Temporal lobe (tissue), 2 donors: ENCODE measurements around the genes INPP5B and NDUFS5.

DNA sequence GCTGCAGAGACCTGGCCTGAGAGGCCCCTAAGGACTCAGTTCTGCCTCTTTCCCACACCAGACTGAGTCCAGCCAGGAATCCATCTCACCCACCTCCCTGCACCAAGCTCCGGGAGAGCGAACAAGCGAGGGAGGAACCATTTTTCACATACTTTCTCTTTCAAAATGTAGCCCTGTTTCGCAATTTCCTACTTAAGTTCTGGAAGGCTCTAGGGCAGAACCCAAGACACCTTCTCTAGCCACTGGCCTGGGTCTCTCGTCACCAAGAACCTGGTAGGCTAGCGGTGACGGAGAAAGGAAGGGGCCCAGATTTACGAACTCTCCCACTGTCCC, 10.8 kb upstream of the GNL2 start:
- RAMPAGE, long total RNA = no peak

DNA sequence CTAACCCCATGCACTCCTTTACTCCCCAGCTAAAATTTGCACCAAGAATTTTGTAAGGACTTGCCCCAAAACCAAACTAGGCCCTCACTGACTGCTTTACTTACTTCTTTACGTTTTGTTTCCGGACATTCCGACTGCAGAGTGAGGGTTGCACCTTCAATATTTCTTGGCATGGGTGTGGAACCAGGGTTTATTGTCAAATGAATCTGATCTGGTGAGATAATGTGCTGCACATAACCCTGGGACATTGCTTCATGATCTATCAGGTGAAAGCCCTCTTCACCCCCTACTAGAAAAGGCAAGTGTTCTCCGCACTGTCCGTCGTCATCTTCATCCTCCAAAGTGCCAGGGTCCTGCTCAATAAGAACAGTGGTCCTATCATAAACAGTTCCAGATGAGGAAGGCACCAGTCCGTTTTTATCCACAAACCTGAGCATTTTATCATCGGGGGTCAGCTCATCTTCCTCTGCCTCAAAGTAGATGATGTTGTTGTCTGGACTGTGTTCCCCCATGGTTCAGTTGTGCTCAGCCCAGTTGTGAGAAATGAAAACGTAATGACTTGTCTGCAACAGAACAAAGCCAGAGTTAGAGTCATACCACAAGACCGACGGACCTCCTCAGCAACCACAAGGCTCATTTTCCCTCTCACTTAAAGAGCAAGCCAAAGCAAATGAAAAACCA, 2.1 kb downstream of the MTF1 start:
- RAMPAGE, long total RNA = no peak

GRCh38 chr1:37908939-37909721, 37.7 kb downstream of the INPP5B start:
- RAMPAGE, long total RNA = no peak

GRCh38 chr1:37946495-37947427, at the start of gene INPP5B:
Gene INPP5B, minus strand, starts transcription at chr1:37947053.
- RAMPAGE, long total RNA = start-site peak on the minus strand at chr1:37947007-37947069, 51 and 20 reads in 2 replicates

GRCh38 chr1:37997005-37997364, 7.2 kb upstream of the SF3A3 start:
- RAMPAGE, long total RNA = no peak

- RAMPAGE, long total RNA = no peak
These were observed 4.5 kb downstream of the FHL3 start for GRCh38 chr1:38000818-38001123.

DNA sequence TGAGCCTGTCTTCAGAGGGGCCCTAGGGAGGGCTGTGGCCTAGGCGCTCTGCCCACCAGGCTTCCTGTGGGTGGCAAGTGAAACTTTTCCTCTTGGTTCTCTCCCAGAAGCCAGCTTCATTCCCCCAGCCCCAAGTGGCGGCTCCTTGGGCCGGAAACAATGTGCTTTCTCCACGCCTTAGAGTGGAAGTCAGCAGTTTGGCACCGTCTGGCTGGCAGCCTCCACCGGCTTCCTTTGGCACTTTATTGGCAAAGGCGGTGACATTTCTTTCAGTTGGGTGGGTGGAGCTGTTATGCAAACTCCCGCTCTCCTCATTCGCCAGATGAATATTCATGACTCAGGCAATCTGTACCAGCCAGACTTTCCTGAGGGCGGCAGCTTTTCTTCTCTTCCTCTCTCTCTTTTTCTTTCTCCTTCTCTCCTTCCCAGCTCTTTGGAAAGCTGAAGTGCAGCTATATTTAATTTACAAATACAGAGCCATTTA, 67.7 kb upstream of the POU3F1 start:
- RAMPAGE, long total RNA = no peak

DNA sequence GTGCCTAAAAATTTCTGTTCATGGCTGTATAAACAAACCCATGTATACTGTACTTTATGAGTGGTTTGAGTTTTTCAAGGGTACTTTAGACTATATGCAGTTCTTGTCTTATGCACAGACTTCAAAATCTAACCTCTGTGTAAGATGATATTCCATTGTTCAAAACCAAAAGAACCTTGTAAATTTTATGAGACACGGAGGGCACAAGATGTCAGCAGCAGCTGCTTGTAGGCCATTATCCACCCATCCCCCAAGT, 107.0 kb upstream of the POU3F1 start:
- RAMPAGE, long total RNA = no peak

DNA sequence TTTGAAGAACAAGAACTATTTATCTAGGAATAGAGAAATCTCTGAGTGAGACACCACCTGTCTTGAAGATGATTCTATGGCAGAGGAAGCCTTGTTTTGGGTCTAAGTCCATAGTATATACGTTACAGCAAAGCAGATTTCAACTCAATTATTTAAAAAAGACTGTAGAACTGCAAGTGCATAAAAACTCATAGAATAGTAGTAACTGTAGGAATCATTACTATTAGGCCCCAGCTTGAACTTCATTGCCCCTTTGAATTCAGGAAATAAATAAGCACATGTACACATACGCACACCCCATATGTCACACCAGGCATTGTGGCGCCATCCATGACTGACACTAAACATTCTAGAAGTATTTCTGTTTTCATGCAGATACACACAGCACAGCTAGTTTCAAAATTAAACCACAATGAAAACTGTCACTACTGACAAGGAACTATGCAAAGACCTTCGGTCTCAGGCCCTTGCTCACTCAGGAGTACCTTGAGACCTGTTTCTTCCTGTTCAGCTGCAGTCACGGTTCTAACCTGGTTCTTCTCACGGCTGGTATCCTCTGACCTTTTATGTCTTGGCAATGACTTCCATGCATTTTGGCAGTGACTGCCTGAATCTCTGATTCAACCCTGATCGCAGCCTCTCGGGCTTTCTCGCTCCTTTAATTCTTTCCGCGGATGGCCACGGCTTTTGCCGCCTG, 384.9 kb downstream of the RRAGC start:
- RAMPAGE, long total RNA = no peak

DNA sequence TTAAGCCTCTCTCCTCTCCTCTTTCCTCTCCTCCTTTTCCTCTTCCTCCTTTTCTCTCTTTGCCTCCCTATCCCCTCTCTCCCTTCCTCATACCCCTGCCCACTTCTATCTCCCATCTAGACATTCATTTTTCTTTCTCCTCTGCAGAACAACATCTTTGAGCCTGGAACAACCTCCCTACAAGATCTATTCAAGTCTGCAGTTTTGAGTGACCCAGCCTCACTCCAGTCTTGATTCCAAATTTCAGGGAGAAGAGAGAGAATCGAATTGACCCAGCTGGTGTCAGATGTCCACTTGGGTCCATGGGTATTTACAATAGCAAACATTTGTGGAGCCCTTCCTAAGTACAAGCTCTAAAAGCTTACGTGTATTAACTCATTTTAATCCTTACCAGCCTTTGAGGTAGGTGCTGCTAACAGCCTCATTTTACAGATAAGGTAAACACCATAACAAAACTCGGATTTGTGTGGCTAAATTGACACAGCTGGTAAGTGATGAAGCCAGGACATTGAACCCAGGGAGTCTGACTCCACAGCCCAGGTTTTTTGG, 138.5 kb downstream of the RRAGC start:
- RAMPAGE, long total RNA = no peak

DNA sequence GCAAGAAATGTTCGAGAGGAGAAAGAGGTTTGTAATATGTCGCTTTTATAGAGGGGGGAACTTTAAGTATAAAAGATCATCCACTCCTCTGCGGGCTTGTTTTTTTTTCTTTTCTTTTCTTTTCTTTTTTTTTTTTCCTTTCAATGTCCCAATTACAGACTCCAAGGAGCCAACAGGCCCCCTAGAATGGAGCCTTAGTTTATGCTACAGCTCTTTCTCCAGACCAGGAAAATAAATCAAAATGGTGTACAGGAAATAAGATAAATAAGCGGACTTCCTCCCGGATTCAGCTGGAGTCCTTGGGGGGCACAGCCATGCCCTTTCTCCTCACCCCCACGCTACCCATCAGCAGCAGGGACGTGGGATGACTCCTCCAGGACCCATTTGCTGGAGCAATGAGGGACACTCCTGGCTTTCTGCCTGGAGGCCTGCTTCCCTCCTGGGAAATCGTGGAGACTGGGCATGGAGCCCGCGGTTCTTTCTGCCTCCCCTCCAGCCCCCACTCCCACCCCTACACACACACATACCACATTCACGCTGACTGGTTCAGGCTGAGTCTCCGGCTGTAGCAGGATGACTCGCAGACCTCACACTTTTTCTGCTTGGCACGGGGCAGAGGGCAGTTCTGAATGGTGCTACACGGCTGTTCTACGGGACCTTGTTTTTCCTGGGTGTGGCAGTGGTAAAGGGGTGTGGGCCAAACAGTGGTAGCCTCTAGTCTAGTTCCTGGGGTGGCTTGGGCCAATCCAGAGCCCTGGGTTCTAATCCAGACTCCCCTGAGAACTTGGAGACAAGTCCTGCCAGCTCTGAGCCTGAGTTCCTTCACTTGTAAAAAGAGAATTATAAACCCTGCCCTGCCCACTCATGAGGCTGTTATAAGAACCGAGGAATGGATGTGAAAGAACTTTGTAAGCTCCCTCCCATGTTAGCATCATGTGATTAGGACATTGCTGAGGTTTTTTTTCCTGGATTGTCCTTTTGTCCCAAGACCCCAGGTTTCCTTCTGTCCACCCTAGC, 131.3 kb downstream of the RRAGC start:
- RAMPAGE, long total RNA = no peak

DNA sequence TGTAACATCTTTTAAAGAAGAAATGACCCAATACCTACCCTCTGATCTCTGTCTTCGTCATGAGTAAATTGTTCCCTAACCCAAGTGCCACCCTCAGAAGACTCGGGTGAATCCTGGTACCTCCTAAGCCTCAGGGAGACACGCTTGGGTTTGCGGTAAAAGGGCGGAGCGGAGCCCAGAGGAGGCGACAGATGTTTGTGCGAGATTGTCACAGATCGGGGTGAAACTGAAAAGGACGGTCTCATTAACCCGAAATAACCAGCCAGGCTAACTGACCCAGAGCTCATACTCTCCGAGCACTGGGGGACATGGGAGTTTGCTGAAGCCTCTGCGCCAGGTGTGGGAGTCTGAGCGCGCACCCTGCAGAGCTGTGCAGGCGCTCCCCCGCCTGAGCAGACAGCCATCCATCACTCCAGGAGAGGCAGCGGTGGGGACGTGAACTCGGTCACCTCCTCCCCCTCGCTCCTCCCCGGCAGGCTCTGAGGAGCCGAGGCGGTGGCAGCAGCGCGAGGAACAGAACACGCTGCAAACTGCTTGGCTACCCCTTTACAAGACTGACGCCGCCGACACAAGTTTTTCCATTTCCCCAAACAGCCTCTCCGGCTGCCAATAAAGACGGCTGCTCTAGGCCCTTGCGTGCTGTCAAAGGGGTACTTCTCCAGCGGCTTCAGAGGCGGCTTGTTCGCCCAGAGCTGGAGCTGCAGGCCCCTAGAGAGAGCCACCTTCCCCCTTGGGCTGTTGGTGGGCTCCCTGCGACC, 43.6 kb downstream of the RRAGC start:
- RAMPAGE, long total RNA = no peak

DNA sequence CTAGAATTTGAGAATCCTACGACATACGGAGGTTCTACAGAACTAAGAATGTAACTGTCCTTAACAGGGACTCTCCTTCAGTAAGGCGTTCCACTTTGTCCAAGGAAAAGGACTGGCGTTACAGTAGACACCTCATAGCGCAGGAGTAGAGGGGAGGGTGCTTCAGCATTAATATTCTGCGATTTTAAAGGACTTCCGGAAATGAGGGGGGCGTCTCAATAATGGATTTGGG, 1.1 kb downstream of the AKIRIN1 start:
- RAMPAGE, long total RNA = no peak

GRCh38 chr1:39025978-39026608, at the start of gene NDUFS5:
Gene NDUFS5, plus strand, starts transcription at chr1:39026350.
- RAMPAGE, long total RNA = start-site peak on the plus strand at chr1:39026305-39026379, 28,240 and 6,325 reads in 2 replicates

DNA sequence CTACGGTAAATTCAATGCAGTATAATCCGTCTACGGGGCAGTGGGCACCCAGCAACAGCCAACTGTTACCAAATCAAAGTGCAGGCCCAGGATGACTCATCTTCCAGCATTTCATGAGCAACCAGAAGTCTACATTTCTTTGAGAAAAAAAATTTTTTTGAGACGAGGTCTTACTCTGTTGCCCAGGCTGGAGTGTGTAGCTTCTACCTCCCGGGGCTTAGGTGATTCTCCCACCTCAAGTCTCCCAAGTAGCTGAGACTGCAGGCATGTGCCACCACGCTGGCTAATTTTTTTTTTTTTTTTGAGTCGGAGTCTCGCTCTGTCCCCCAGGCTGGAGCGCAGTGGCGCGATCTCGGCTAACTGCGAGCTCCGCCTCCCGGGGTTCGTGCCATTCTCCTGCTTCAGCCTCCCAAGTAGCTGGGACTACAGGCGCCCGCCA, 21.9 kb downstream of the NDUFS5 start:
- RAMPAGE, long total RNA = no peak

- RAMPAGE, long total RNA = no peak
These were observed 55.6 kb downstream of the NDUFS5 start for GRCh38 chr1:39081882-39082075.

DNA sequence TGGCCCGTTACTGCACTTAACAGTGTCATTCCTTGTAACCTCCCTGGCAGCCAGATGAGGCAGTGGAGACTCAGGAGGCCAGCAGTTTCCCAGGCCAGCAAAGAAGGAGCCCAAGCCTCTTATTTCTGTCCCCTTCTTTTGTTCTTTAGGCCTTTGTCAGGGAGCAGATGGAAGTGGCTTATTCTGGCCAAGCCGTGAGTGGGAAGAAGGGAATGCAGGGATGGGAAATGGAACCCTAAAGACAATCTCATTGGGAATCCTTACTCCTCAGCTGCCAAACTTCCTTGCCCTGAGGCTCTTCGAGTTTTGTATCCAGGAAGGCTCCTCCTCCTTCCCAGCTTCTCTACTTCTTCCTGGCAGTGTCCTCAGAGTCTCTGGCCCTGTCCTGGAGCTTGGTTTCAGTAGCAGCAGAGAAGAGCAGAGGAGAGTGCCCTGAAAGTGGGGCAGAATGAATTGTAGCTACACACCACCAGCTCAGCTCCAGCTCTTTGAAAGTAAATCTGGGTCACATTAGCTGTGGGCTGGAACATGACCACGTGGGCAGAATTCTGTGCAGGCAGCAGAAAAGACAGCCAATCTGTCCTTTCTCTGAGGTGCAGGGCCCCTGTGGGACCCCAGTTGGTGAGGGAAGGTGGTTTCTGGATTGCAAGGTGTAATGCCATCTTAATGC, 63.9 kb downstream of the NDUFS5 start:
- RAMPAGE, long total RNA = no peak

DNA sequence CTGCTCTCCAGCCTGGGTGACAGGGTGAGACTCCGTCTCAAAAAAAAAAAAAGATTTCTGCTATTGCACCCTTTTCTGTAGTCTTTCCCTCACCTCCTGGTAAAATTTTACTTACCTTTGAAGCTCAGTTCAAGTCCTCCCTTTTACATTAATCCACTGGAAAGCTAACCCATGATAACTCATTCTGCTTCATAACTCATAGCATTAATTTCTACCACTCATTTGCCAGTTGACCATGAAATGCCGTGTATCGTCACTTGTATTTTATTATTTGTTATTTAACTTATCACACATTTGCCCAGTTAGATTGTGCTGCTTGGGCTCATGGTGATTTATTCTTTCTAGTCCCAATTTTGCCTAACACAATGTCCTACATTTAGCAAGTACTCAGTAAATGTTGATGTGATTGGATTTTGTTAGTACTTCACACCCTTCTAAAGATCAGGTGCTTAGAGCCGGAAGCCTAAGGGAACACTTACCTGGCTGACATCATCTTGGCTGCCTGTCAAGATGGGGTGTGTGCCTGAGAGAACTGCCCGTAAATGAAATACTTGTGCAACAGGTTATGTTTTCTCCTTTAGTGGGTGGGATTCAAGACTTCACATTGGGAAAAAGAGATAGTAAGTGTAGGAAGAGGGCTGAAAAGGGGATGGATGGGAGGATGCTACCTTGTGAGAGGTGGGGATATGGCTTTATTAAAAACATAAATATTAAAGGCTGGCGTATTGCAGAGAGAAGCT, 75.7 kb upstream of the MACF1 start:
- RAMPAGE, long total RNA = no peak

- RAMPAGE, long total RNA = no peak
These were observed 71.5 kb upstream of the MACF1 start for GRCh38 chr1:39132842-39133603.

DNA sequence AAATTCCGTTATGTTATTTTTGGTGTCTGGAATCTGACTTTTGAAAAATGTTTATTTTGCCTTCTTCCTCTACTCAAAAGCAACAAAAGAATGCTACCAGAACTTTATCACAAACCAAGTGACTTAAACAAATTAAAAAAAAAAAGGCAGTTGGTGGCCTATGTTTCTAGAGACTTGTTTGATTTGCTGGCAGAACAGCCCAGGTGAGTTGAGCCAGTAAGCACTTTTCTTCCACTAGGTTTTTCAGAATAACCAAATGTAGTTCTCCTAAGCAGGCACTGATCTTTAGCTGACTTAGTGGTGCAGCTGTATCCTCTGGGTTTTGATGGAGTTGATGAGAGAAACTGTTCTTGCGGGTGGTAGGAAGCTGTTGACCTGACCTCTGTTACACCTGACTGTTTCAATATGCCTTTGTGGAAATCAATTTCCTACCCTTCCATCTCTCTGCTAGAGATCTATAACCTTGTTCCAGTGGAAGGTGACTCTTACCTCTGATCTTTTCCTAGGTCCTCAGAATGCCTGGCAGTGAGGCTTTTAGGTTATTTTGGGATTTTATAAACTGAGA, 51.7 kb upstream of the MACF1 start:
- RAMPAGE, long total RNA = no peak